AG04450 (cell line): Measurements from ENCODE around the gene UBL4B.

DNA sequence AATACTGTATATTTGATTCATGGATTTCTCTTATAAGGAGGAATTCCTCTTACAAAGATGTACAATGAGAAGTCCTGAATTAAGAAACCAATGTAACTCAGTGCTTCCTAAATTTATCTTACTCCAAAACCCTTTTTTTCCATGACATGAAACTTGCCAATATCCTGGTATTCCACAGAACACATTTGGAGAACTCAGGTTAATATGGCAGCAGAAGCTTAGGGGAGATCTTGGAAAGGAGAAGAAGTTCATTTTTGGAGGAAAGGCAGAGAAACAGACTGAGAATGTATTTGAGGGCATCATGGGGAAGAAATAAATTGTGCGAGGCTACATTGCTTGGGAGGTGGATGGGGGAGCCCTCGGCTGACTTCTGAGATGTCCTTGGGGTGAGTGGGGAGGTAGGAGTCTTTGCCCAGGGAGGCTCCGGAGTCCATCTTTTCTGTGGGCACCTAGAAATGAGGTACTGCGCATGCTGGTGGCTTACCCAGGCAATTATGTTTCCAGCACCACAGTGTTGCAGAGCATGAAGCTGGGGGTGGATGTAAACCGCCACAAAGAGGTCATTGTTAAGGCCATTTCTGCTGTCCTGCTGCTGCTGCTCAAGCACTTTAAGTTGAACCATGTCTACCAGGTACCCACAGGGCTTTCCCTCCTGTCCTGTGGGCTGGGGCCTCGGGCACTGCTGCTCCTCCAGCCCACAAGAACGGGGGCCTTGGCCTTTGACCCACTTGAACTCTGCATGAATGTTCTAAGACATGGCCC is 14.4 kb downstream of the STRIP1 start:
- CAGE, long polyA plus RNA = no peak
- RRBS = no CpG with 5 or more reads among the region's 7 CpGs

- CAGE, long polyA plus RNA = no peak
- RRBS = no CpG with 5 or more reads among the region's 4 CpGs
Measured at GRCh38 chr1:110051006-110051716, 16.7 kb downstream of the STRIP1 start.

DNA sequence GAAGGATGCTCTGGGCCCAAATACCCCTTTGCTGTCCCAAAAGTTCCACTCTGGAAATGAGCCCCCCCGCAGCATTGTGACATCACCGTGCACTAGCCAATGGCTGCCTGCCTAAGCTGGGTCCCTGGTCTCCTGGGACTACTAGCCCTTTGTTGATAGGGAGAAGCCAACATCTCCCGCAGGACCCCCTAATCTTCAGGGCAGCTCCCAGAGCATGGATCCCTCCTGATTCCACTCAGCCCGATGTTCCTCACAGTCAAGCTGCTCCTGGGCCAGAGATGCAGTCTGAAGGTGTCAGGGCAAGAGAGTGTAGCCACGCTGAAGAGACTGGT is at the start of gene UBL4B:
Gene UBL4B, plus strand, starts transcription at position 152 of the 332 bp plus-strand sequence.
- CAGE, long polyA plus RNA = no peak
- RRBS = no CpG with 5 or more reads among the region's 5 CpGs

DNA sequence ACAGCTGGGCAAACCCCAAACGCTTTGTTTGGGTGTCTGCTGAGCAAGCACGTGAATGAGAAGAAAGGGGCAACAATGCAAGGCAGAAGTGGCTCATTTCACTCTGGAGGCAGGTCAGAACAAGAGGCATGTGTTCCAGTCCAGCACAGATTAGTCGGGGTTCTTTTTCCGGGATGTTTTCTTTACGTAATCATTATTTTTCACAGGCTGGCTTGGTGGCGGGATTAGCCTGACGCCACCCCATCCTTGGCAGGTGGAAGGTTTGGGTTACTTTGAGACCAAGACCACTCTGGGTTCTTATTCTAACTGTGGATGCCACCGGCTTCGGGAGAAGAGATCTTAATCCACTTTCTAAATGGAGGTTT is 33.7 kb downstream of the KCNC4 start:
- CAGE, long polyA plus RNA = no peak
- RRBS = no CpG with 5 or more reads among the region's 9 CpGs

- CAGE, long polyA plus RNA = no peak
- RRBS = no CpG with 5 or more reads among the region's 4 CpGs
Measured at GRCh38 chr1:110292416-110292810, 46.8 kb upstream of the RBM15 start.

- CAGE, long polyA plus RNA = no peak
- RRBS = no CpG with 5 or more reads among the region's 7 CpGs
Measured at GRCh38 chr1:110347483-110348221, 8.5 kb downstream of the RBM15 start.

DNA sequence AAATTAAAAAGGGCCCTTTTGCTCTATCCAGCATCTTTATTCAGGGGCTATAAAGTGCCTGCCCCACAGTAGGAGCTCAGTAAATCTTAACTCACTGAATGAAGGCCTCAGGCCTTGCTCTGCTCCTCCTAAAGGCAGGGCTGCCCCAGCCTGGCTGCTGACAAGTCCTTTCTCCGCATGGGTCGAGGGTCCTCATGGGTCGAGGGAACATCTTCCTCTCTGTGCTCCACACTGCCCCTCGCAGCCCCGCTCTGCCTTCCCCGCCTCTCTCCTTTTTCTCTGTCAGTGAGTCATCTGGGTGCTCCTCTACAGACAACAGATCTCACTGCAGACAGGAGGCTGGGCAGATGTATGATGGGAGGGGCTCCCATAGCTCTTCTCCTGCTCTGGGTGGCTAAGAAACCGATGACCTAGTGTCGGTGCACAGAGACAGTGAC is 5.6 kb downstream of the KCNA10 start:
- CAGE, long polyA plus RNA = no peak
- RRBS = no CpG with 5 or more reads among the region's 8 CpGs

- CAGE, long polyA plus RNA = no peak
- RRBS = no CpG with 5 or more reads among the region's 2 CpGs
Measured at GRCh38 chr1:110645970-110646176, 28.9 kb downstream of the KCNA3 start.

GRCh38 chr1:110786960-110787508 is 85.9 kb upstream of the CD53 start:
- CAGE, long polyA plus RNA = no peak
- RRBS = no CpG with 5 or more reads among the region's 3 CpGs

DNA sequence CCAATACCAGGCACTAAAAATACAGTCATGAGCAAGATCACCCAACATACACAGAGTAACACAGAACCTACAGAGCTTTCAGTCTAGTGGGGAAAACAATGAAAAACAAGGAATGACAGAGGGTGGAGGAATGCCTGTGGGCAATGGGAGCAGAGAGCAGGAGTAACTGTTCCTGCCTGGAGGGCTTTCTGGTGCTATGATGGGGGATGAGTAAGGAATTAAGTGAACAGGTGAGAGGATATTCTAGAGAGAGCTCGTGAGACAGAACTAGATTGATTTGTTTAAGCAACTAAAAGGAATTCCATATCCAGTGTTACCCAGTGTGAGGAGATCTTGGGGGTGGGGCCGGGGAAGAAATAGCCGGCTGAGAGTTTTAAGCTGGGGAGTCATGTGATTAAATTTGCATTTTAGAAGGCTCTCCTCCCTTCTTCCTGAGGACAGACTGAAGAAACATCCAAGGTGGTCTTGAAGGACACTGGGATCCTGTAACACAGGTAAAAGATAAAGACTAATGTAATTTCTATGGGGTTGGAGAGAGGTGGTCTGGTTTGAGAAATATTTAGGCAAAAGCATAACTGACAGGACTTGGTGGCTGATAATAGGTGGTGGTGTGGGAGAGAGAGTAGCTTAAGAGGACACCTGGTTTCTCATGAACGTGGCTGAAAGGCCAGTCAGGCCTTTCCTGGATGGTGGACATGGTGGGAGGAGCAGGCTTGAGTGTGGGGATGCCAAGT is 2.0 kb upstream of the CD53 start:
- CAGE, long polyA plus RNA = no peak
- RRBS = no CpG with 5 or more reads among the region's 4 CpGs

DNA sequence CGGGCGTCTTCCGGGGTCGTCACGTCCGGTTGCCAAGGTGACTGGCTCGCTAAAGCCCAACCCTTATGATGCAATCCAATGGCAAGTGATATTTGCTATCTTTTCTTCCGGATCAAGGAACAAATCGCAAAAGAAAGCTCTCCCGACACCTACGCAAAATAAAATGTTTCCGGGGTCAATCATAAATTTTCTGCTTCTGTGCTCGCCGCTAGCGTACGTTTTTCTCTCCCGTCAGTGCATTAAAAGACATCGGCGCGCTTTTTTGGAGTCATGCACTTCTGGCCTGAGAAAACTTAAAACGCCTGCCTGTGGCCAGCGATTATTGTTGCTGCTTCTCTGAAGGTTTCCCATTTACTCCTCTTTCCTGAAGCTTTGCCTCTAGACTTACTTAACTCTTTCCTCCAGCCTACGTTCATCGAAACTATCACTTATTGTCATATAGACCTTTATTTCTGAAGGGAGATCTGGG is 441 bp upstream of the LRIF1 start:
- CAGE, long polyA plus RNA = no peak
- RRBS = 2% methylated on average over 4 of the region's 24 CpGs

GRCh38 chr1:111132206-111132796 is 7.6 kb downstream of the DRAM2 start:
- CAGE, long polyA plus RNA = no peak
- RRBS = no CpG with 5 or more reads among the region's 3 CpGs

DNA sequence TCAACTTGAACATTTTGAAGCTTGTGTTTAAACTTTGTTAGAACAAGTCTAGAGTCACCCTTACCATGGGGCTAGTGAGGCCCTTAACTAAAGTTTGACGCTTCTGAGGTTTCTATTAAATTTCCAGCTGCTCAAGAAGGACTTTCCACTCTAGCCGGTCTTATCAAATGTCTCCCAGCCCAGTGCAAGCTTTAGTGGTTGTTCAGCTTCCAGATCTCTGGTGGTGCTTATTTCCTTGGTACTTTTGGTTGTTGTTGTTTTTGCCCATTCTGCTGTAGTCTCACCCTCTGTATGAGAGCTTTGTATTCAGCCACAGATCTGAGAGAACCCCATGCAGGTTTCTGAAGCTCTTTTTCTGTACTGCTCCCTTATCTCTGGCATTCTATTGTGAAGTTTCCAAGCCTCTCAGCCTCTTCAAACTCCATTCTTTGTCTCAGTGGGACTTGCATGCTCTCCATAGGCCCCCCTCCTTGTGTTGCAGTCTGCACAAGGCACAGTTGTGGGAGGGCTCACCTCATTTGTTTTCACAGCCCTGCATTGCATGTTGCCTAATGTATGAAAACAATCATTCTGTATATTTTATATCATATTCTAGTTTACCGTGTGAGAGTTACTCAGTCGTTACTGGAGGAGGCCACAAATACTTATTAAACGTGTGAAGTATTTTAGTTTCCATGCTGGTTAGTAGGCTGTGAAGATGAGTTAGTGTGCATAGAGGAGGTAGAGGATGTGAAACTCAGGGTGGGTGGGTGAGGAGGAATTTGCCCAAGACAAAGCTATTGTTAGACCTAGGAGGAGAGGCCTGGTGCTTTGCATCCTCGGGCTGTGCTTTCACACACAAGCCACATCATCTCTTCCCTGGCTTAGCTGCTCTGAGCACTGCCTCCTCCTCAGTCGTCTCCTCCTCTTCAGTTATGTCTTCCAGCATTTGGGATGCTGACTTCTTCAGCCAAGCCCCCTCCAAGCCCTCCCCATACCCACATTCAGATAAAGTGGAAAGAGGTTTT is 8.0 kb upstream of the CHI3L2 start:
- CAGE, long polyA plus RNA = no peak
- RRBS = no CpG with 5 or more reads among the region's 7 CpGs

- CAGE, long polyA plus RNA = no peak
- RRBS = no CpG with 5 or more reads among the region's 2 CpGs
Measured at GRCh38 chr1:111504862-111505287, 1.4 kb upstream of the ADORA3 start.

GRCh38 chr1:111505585-111506344 is 2.3 kb upstream of the ADORA3 start:
- CAGE, long polyA plus RNA = no peak
- RRBS = no CpG with 5 or more reads among the region's 8 CpGs

GRCh38 chr1:111516082-111516809 is 12.8 kb upstream of the ADORA3 start:
- CAGE, long polyA plus RNA = no peak
- RRBS = no CpG with 5 or more reads among the region's 12 CpGs

DNA sequence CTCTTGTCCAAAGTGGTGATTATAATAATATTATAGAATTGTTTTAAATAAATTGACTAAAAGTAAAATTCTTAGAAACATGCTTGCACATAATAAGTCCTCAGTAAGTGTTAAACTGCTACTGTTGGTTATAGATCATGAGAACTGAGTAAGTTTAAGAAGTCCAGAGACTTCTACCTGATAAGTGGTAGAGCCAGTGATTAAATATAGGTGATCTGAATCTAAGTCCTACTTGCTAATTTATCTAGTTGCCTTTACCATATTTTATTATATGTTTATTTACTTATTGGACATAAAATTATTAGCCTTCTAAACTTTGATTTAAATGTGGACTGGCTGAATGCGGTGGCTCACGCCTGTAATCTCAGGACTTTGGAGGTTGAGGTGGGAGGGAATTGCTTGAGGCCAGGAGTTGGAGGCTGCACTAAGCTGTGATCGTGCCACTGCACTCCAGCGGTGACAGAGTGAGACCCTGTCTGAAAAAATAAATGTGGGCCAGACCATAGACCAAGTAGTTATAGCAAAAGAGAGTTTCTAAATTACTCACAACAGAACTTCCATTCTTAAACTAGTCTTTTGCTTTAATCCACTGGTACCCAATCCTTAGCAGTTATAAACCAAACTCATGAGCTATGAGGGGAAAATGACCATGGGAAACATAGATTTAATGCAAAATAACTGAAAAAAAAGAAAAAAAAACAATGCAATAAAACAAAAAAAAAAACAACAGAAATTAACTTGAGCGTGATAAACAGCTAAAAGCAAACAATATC is 35.2 kb downstream of the RAP1A start:
- CAGE, long polyA plus RNA = no peak
- RRBS = no CpG with 5 or more reads among the region's 5 CpGs

GRCh38 chr1:111733225-111734329 is 5.6 kb downstream of the INKA2 start:
- CAGE, long polyA plus RNA = no peak
- RRBS = no CpG with 5 or more reads among the region's 14 CpGs

DNA sequence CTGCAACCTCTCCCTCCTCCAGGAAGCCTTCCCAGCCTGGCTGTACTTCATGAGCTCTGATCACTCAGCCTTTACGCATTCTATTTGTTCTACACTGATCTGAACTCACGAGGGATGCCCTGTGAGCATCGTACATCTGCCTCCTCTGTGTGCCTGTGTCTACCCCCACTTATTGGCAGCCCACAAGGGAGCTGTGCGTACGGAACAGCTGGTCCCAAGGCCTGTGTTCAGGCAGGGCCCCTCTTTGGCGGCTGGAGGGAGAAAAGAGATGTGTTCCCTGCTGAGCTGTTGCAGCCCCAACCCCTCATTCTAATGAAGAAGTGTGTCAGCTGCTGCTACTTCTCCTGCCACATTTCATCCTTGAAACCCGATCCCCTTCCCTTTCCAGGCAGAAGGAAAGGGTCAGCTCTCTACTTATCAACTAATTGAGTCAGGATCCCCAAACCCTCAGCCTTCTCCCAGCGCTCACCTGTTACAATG is 3.3 kb downstream of the INKA2 start:
- CAGE, long polyA plus RNA = no peak
- RRBS = no CpG with 5 or more reads among the region's 8 CpGs

DNA sequence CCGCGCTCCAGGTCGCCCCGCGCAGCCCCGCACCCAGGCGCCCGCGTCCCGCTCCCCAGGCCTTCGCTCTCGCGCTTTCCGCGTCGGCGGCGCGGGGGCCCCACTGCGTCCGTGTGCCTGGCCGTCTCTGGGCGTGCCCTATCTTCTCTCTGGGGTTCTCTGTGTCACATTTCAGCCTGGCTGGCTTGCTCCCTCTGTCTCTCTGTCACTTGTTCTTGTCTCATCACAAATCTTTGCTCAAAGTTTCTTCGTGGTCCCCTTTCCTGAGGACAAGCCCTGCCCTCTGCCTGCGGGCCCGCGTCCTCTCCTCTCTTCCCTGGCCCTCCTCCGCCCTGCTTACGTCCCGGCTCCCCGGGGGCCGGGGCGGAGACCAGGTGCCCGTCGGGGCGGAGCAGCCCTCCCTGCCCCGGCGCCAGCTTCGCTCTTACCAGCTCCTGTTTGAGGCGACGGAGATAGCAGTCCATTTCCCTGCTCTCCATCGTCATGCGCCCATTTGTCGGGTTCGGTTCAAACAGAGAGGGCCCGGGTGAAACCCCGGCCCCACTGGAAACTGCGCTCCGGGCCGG is 354 bp downstream of the INKA2 start:
- CAGE, long polyA plus RNA = no peak
- RRBS = 1% methylated on average over 11 of the region's 50 CpGs